Cardiac atrium fibroblast (primary cell): ENCODE measurements around a stretch of chr2.

GRCh38 chr2:237964911-237965594, 1.8 kb upstream of the UBE2F start:
- RAMPAGE, long total RNA = no peak

DNA sequence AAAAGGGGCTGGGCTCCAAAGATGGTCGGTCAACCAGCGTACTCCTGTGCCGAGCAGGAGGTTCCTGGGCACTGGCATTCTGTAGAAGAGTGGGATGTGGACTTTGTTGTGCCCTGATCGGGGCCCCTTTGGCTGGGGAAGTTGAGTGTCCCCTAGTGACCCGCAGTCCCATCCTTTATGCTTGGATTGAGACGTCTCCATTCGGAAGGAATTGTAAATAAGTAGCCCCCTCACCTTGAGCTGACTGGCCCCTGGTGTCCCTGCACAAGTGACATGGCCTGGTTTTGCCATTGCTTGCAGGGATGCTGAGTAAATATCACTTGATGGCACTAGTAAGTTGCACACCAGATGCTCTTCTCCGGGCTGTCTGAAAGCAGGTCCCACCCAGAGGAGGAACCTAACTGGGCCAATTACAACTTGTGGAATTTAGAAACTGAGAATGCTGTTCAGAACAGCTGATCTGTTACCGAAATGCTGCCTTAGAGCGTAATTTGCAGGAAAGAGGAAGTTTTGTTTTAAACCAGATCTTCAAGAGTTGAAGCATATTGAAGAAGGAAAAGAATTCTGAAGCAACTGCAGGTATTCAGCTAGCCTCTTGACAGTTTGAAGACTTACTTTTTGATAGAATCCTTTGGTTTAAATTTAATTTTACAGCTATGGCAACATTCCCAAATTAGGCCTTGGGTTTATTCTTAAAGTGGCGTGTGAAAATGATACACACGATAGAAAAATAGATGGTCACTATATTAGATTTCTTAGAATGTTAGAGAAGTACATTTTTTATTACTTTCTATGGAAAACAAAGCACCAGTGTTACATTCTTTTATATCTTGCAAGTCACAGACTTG, 1.7 kb downstream of the UBE2F start:
- RAMPAGE, long total RNA = no peak

- RAMPAGE, long total RNA = no peak
Measured at GRCh38 chr2:238063426-238063990, 2.7 kb downstream of the SCLY start.

GRCh38 chr2:238220806-238221298, 17.4 kb upstream of the ILKAP start:
- RAMPAGE, long total RNA = no peak

DNA sequence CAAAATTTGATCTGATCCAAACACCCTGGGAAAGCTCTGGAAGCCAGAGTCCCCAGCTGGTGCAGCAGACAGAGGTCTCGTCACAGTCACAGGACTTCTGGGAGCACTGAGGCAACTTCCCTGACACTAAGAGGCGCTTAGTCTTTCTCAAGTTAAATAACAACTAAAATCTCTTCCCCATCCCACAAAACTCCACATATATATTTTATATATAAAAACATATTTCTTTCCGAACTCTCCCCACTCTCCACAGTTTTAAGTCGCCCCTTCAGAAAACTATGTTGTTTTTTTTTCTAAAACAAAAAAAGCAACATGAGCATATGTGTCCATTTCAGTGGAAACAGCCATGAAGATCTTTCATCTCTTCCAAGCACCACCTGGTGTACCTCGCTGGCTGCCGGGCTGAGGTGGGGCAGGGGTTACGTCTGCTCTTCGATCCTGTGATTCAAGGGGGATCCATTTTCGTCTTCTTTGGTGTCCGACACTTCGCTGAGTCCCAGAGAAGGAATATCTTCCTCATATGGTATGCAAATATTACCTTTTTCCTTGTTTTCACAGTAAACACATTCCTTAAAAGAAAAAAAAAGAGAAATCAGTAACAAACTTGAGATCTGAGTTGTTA, 6.2 kb upstream of the HES6 start:
- RAMPAGE, long total RNA = no peak

DNA sequence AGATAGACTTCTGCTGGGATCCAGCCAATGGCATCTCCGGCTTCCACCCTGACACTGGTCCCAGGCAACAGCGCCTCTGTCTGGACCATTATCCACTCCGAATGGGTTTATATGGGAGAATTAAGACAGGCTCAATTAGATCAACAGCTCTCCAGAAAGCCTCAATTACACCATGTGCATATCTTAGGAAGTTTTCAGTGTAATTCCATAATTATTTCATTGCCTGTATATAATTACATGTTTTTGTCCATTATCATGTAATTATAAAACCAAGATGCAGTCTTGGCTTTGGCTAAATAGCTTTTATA, 23.3 kb downstream of the PER2 start:
- RAMPAGE, long total RNA = no peak

DNA sequence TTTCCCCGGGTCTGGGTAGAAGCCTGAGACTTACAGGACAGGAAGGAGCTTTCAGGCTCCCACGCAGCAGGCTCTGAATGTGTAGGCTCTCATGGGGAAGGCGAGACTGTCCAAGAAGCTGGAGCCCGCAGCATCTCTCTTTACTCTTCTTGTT, 1.3 kb upstream of the PER2 start:
- RAMPAGE, long total RNA = no peak

- RAMPAGE, long total RNA = no peak
Measured at GRCh38 chr2:238300562-238301126, 12.2 kb upstream of the PER2 start.

- RAMPAGE, long total RNA = no peak
Measured at GRCh38 chr2:238328353-238329396, 8.4 kb downstream of the TRAF3IP1 start.

DNA sequence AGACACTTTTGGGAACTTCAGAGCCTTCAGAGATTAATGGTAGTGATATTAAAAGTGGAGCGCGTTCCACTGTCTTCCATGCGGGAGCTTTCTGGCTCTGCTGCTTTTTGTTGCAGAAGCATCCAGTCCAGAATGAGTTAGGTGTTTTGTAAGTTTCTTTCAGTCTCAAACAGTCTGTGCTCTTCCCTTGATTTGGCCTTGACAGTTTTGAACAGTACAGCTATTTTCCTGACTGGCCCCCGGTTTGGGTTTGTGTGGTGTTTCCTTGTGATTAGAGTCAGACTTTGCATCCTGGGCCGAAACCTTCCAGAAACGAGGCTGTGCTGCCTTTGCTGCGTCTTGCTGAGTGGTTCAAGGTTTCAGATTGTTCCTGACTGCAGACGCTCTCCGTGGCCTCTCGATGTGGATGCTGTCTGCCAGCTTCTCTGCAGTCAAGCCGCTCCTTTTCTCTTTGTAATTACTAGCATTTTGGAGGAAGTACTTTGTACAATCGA, 49.0 kb downstream of the TRAF3IP1 start:
- RAMPAGE, long total RNA = no peak

GRCh38 chr2:238886365-238887061, 38.6 kb downstream of the TWIST2 start:
- RAMPAGE, long total RNA = no peak

DNA sequence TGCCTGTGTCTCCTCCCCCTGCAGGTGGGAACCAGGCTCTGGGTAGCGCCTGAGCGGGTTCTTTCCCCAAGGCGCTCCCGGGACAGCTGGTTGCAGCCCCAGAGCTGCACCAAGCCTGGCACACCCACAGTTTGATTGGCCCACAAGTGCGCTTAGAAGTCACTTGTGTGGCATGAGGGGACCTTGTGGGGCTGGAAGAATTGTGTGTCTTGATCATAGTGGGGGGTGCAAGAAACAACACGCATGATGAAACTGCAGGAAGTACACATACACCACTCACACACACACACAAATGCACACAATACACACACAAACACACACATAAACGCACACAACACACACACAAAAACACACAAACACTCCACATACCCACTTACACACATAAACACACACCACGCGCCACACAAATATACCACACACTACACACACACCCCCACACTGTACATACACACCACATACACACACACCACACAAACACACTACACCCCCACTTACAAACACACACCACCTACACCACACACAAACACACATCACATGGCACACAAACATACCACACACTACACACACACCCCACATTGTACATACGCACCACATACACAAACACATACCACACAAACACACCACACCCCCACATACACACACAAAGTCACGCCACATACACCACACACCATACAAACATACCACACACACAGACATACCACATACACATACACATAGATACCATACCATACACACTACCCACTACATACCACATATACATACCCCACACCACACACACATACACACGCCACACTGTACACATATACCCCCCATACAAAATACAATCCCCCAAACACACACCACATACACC, 59.8 kb downstream of the TWIST2 start:
- RAMPAGE, long total RNA = no peak

GRCh38 chr2:239109599-239110293, 261.9 kb downstream of the TWIST2 start:
- RAMPAGE, long total RNA = no peak

DNA sequence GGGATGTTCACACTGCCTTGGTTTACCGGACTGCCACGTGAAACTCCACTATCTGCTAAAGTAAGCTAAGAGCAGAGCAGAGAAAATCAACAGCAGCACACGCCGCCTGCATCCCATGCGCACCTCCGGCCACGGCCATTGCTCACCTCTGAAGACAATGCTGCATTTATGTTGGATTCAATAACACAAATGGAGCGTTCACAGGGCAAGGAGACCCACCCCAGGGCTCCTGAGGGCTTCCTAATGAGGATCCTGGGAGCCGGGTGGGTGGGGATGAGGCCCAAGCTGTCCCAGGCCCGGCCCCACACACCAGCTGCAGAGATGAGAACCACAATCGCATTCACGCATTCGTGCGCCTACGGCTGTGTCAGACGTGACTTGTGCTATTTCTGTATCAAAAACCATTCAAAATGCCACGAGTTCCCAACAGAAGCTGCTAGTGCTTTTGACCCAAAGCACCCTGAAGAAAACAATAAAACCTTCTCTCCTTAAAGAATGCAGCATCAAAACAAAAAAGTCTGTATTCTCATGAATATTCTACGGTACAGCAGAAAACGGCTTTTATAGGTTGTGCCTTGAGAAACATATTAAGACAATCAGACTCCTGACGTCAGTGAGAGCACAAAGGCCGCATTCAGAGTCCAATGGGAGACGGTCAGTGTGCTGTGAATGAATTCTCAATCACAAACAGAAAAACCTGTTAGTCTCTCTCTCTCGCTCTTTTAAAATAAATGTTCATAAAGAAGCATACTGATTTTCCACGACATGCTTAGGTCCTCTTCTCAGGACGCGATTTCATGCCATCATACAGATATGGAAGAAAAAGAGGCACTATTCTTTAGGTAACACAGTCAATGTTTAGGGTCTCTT, 205.4 kb downstream of the HDAC4 start:
- RAMPAGE, long total RNA = no peak

DNA sequence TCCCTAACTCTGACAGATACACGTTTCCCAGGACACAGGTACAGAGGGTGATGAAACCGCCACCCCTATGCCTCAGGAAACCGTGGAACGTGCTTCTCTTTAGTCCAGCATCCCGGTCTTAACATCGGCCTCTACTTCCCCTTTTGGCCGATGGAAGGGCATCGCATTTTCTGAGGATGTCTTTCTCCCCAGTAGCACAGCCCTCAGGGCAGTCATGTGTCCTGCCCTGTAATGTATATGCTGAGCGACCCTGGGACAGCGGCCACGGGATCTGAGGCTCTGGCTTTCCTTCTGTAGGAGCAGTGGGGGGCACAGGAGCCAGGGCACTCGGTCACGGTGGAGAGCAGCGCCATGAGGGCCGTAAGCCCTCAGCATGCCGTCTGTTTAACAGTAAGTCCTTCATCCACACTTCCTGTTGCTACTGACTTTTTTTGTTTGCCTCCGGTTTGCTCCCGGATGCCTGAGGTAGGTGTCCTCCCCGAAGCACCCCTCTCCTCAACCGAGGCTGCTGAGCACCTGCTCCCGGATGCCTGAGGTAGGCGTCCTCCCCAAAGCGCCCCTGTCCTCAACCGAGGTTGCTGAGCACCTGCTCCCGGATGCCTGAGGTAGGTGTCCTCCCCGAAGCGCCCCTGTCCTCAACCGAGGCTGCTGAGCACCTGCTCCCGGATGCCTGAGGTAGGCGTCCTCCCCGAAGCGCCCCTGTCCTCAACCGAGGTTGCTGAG, 169.5 kb downstream of the HDAC4 start:
- RAMPAGE, long total RNA = no peak

- RAMPAGE, long total RNA = no peak
Measured at GRCh38 chr2:239274627-239275649, 125.9 kb downstream of the HDAC4 start.

DNA sequence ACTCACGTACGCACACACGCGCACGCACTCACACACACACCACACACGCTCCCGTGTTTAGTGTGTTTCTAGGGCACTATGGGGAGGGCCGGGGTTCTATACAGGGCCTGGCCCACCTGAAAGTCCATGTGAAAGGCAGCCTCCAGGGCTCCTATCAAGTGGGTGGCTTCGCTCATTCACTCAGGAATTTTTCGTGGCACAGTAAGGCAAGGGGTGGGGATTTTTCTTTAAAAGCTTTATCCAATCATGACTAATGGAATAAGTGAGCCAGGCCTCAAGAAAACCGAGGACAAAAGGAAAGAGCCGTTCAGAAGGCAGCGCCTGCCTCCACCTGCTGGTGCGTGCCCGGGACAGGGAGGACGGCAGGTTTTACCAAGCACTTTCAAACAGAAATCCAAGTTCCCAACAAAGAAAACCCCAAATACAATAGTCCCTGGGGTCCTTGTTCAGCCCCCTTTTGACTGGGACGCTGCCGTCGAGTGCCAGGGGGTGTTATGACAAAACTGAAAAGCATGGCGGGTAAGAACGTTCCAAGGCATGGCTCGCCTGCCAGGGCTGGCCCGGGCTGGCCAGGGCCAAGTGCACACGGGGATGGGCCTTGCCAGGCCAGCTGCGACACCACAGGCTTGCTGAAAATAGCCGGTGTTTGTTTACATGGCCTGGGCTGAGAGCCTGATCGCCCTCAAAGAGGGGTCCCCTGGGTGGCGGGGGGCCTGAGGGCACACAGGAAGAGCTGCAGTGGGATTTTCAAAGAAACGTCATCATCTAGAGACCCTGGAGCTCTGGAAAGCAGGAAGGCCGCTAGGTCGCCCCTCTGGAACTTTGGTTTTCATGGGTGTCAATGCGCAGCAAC, 109.9 kb downstream of the HDAC4 start:
- RAMPAGE, long total RNA = no peak

- RAMPAGE, long total RNA = no peak
Measured at GRCh38 chr2:239296095-239297060, 104.4 kb downstream of the HDAC4 start.

DNA sequence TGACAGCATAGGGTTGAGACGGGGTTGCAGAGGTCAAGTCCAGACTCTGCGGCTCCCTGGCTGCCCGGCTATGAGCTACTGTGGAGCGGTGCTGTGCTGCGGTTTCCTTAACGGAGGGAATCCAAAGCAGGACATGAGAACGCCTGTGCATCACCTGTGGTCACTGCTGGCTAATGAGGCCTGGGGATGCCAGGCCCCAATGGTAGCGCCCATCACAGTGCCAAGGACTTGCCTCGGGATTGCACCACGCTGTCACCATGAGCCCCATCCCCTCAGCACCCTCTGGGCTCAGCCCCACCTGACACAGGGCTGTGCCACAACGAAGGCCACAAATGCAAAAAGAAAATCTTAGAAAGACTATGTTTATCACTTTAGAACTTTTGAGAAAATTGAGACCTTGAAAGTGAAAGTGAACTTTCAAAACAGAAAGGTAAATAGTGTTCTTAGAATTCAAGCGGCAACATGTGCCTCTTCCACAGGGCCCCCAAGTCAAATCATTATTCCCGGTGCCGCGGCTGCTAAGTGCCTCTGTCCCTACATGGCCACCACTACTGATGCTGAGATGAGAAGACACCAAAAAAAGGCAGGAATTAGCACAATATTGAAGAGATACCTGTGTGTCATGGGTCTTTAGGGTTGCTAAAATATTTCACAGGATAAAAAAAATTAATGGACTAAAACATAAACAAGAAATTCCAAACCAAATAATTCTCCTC, 103.2 kb downstream of the HDAC4 start:
- RAMPAGE, long total RNA = no peak

DNA sequence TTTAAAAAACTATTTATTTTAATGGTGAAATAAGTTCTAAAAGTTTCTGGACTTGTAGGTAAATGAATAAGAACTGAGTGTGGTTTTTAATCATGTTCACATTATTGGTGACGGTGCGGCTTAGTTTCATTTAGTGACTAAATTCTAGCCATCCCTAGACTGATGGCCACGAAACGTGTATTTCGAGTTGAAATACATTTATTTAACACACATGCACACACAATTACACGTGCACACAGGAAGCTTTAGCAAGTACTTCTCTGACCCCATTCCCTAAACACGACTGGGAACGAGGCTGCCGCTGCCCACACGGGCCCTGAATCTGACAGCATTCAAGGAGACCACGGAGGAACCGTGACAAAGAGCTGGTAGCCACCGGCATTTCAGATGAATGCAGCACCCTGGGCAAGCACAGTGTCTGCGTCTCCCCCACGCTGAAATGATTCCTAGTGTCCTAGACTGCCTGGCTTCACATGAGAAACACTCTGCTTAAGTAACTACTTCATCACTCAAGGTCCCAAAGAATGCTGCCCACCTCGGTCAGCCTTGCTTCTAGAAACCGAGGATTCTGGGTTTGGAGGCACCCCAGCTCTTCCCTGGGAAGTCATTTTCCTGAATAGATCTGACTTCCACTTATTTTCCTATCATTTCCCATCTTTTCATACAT, 95.1 kb downstream of the HDAC4 start:
- RAMPAGE, long total RNA = no peak